Kidney (tissue), 2 donors: ENCODE measurements around the genes MYCBP and MACF1.

DNA sequence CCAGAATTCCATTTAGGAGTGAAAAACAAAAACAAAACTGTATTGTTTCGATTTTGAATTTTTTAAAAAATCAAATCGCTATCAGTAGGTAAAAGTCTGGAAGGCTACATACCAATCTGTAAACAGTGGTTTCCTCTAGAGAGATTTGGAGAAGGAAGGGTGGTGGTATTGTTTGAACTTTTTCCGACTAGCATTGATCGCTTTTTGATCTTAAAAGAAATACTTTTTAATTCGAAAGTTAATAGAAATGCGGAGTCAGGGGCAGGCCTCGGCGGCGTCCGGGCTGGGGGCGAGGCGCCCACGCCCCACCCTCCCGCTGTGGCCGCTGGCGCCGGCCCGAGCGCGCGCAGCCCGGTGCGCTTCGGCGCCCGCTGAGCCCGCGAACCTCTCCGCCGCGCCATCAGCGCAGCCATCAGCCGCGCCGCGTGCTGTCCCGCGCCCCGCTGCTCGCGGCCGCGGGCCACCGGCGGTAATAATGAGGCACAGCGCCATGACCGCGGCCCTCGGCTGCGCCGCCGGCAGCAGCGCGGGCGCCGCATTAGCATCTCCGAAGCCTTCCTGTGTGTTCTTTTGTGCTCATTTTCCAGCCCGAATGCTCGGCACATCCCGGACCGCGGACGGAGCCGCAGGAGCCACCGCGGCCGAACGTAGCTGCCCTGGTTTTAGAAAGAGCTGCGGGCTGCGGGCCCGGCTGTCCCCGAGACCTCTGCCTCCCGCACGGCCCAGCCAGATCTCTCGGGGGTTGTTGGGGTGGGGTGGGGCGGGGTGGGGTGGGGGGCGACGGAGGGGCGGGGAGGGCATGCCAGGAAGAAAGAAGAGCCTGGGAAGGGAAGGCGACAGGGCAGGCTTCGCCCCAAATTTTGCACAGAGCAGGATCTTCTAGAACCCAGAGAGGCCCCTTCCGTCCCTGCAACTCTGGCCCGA, 55.5 kb downstream of the RRAGC start:
- PRO-cap = no peak
- RRBS = 2% methylated on average over 48 of the region's 83 CpGs

- PRO-cap = bidirectional peak, plus-strand start at chr1:38873540, minus-strand start at chr1:38873348
- RRBS = 3% methylated on average over 36 of the region's 83 CpGs
Measured at GRCh38 chr1:38872907-38874132, at the start of gene MYCBP. MYCBP (minus strand) TSS chr1:38873348.

- PRO-cap = no peak
- RRBS = no CpG with 5 or more reads among the region's 6 CpGs
Measured at GRCh38 chr1:38990285-38990752, 757 bp upstream of the AKIRIN1 start.

- PRO-cap = no peak
- RRBS = 0% methylated on average over 1 of the region's 8 CpGs
Measured at GRCh38 chr1:38992220-38992451, 1.1 kb downstream of the AKIRIN1 start.

- PRO-cap = bidirectional peak, plus-strand start at chr1:39026874, minus-strand start at chr1:39026767
- RRBS = 3% methylated on average over 11 of the region's 43 CpGs
Measured at GRCh38 chr1:39026609-39027445, 677 bp downstream of the NDUFS5 start.

GRCh38 chr1:39204294-39205055, at the start of gene MACF1:
MACF1 (plus strand) TSS chr1:39204695.
- PRO-cap = bidirectional peak, plus-strand start at chr1:39204695, minus-strand start at chr1:39204542; bidirectional peak, plus-strand start at chr1:39204857, minus-strand start at chr1:39204775
- RRBS = no CpG with 5 or more reads among the region's 10 CpGs

DNA sequence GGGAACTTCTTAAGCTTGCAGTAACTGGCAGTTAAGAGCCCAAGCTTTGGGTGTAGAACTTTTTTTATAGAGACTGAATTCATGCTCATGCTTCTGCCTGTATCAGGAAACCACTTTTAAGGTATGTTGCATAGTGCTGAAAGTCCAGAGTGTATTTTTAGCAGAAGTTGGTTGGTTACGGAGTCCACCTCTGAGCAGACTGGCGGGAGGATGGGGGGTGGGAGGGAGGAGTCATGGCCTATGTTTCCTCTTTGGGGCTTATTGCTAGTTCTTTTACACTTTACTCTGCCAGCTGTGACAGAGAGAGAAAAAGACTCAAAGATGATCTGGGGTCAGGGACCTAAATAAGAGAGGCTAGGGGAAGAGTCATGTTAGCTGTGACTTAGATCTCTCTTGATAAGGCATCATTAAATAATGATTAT, 11.1 kb downstream of the MACF1 start:
- PRO-cap = no peak
- RRBS = no CpG with 5 or more reads among the region's 2 CpGs

- PRO-cap = no peak
- RRBS = no CpG with 5 or more reads among the region's 5 CpGs
Measured at GRCh38 chr1:39284873-39285612, 80.5 kb downstream of the MACF1 start.

- PRO-cap = no peak
- RRBS = no CpG with 5 or more reads among the region's 8 CpGs
Measured at GRCh38 chr1:39350656-39351140, 140.7 kb upstream of the BMP8A start.

GRCh38 chr1:39444627-39444982, 46.8 kb upstream of the BMP8A start:
- PRO-cap = no peak
- RRBS = no CpG with 5 or more reads among the region's 3 CpGs

DNA sequence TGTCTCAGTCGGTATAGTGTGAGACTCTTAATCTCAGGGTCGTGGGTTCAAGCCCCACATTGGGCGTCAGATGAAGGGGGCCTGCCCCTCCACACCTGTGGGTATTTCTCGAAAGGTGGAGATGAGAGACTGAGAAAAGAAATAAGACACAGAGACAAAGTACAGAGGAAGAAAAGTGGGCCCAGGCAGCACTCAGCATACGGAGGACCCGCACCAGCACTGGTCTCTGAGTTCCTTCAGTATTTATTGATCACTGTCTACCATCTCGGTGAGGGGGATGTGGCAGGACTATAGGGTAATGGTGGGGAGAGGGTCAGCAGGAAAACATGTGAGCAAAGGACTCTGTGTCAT, 13.1 kb downstream of the BMP8A start:
- PRO-cap = no peak
- RRBS = no CpG with 5 or more reads among the region's 7 CpGs

DNA sequence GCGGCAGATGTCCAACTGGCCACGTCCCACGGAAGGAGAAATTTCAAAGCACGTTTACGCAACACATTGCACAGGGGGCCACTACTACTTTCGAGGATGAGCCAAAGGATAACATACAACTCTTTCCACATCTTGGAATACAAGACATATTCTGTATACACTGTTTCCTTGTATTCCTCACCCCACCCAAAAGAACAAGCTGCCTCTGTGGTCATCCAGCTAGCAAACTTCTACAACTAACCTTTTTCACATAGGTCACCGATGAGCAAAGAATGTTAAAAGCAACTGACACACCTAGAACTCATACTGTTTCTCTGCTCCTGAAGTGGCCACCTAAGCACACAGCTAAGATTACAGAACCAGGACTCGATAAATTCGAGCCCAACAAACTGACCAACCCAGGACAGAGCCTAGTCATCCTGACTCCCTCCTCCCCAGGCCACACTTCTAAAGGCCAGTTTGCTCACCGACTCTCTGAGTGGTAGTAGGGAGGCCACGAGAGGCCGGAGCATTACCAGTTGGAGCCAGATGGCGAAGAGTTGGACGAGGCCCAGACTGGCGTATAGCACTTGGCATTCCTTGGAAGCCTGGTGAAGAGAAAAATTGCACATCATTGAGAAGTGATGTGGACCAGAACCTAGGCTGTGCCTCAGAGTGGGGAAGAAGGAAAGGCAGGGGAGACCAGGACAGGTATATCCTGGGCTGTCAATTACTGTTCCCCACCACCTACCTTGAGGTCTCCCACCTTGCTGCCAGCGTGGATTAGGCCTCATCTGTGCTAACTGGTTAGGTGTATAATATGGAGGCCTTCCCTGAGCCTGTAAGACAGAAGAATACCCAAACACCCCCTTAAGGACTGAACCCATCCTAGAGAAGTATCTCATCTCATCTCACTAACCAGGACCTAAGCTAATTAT, 12.4 kb downstream of the PABPC4 start:
- PRO-cap = no peak
- RRBS = no CpG with 5 or more reads among the region's 16 CpGs

DNA sequence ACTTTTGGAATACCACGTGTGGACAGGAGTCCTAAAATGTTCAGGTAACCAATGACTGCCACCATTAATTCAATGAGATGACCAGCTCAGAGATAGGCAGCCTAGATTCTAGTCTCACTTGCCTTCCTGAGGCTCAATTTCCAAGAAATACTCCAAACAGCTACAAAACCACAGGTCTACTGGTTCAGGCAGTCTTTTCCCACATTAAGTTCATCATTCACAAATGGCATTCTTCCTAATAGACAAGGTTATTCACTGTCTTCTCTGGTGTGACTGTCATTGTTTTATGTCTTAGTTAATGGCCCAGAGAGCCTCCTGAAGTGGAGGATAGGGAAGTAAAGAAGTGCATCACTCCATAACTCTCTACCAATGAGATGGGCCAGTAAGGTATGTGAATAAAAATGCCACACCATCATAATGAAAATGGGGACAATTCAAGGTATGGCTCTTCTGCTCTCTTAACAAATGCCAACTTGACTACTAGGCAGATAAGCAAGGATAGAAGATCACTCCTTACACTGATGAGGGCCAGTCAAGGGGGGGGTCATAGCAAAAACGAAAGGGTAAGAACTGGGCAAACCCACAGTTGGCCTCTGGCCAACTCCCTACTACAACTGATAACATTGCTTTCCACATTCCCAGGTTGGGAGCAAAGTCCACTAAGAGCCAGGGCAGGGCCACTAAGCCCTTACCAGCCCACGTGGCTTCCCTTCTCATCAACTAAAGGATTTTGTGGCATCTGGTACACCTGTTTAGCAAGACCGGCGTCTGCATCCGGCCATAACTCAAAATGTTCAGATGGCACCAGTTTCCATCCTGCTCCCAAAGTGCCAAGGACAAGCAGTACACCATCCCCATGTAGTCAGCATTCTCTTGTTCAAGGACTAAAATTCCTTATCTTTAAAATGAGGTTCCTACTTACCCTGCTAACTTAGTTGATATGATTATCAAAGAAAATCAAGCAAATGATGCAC, 10.0 kb downstream of the PABPC4 start:
- PRO-cap = no peak
- RRBS = no CpG with 5 or more reads among the region's 6 CpGs

DNA sequence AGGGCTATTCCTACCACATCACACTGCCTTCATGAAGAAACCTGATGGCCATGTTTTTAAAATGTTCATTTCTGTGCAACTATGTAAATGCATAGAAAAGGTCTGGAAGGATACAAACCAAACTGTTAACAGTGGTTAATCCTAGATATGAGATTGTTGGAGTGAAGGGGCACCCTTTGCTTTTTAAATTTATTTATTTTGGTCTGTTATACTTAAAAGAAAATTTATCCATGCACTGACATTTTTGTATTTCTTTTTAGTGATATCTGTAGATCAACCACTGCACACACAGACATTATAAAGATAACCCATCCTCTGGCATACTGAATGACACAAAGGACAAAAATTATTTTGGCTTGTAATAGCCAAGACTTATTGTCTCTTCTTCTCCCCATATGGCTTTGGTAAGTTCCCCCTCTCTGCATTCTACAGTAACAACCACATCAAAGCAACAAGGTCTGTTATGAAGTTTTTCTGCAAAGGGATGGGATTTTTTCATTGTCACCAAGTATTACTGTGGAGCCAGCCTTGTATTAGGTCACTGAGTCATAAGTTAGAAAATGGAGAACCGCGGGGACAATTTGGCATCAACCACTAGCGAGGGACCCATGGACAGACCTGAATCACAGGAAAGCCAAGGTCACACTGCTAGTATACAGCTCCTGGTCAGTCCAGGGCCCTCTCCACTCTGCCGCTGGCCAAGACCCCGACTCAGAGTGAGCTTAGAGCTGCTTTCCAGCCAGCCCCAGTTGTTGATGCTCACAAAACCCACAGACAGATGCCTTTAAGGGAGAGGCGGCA, 6.2 kb downstream of the PABPC4 start:
- PRO-cap = no peak
- RRBS = no CpG with 5 or more reads among the region's 6 CpGs

DNA sequence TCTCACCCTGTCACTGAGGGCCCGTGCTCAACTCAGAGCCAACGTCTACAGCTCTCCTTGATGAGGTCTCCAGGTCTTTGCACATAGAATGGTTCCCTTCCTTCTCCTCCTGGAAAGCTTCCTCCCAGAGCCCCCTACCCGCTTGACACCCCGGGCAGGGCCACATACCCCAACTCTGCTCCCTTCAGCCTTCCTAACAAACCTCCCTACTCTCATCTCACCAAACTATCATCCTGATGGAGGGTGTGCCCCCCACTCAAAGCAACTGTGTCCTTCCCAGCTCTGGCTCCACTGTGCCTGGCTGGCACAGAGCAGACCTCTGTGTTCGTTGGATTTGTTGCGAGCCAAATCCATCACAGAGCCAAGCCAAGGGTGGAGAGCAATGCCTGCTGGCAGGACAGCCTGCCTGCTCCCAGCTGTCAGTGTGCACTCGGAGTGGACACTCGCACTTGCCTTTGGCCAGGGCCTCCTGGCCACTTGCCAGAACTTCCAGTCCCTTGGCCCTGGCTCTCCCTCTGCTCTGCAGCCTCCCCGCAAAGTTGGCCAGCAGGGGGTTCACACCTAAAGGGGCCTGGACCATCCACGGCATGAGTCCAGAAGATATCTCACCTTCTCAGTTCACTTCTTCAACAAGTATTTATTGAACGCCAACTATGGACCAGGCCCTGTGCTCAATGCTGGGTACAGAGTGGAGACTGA, 16.5 kb downstream of the HEYL start:
- PRO-cap = no peak
- RRBS = no CpG with 5 or more reads among the region's 11 CpGs

GRCh38 chr1:39941027-39941742, 13.8 kb upstream of the MFSD2A start:
- PRO-cap = no peak
- RRBS = no CpG with 5 or more reads among the region's 8 CpGs

- PRO-cap = no peak
- RRBS = no CpG with 5 or more reads among the region's 4 CpGs
Measured at GRCh38 chr1:39961114-39961380, 6.1 kb downstream of the MFSD2A start.

GRCh38 chr1:40036593-40037098, 3.9 kb upstream of the CAP1 start:
- PRO-cap = no peak
- RRBS = no CpG with 5 or more reads among the region's 3 CpGs

GRCh38 chr1:40056957-40058042, 16.8 kb downstream of the CAP1 start:
- PRO-cap = no peak
- RRBS = no CpG with 5 or more reads among the region's 3 CpGs

DNA sequence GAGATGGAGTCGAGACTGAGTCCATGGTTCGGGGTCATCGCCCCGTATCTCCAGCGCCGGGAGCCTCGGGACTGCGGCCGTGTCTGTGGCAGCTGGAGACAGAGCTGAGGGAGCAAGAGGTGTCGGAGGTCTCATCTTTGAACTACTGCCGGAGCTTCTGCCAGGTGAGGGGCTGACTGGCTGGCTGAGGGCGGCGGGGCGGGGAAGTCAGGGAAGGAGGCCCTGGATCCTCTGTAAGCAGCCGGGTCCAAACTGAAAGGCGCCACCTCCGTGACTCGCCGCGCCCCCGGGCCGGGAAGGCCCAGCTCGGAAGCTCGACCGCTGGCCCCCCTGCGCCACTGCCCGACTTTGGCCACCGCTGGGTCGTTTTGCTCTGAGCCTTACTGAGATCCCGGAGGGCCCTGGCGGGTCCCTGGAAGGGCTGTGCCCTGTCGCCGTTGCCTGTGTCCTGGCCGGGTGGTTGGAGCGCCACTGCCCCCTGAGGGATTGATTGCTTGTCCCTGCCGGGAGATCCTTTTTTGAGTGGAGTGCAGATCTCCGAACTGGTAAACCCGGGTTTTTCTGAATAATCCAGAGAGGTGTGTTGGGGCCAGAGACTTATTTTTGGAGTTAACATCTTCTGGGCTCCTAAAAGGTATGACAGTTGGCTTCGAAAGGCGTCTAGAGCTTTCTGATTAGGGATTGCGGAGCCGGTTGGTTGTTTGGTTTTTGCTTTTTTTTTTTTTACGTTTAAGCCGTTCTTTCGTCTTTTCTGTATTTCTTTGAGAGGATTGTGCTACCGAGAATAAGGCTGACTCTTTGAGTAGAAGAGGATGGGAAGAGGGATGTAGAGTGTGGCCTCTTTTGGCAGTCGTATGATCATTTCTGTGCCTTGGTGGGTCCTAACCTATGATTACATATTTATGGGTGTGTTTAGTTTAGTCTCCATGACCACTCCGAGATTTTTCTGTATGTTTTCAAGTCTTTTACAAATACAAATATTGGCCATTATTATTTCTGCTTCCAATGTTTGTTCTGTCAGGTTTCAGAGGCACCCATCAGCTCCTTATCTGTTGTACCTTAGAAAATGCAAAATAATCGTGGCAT, 629 bp downstream of the RLF start:
- PRO-cap = bidirectional peak, plus-strand start at position 134 of the sequence, minus-strand start at position 159 of the sequence
- RRBS = 2% methylated on average over 32 of the region's 49 CpGs